Measurements from ENCODE around the genes PEX13, COMMD1 and MDH1.

- PRO-cap: no peak
Observed at GRCh38 chr2:60555815-60556201, 2.4 kb upstream of the BCL11A start.

GRCh38 chr2:60644734-60645415 is 91.4 kb upstream of the BCL11A start:
- PRO-cap: no peak

GRCh38 chr2:60926410-60927587 is 45.4 kb downstream of the REL start:
- PRO-cap: no peak

GRCh38 chr2:61016756-61017782 is at the start of gene PEX13:
Gene PEX13 (plus strand): TSS chr2:61017720.
- PRO-cap: bidirectional peak, plus-strand start at chr2:61017061, minus-strand start at chr2:61016936; bidirectional peak, plus-strand start at chr2:61017720, minus-strand start at chr2:61017431

DNA sequence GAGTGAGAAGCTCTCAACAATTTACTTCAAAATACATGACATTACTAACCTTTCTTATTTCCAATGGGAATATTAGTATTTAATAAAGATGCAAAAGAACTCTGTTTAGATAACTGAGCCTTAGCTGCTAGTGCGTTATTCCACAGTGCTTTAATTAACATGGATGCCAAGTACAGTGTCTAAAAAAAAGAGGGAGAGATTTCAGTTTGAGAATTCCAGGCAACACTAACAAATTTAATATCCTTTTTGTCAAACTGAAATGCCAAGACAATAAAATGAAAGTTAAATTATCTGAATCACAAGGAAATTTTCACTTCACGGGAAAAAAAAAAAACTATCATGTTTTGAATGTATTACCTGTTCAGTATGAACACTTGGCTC is 120.7 kb downstream of the USP34 start:
- PRO-cap: no peak

GRCh38 chr2:61416906-61417594 is 53.8 kb downstream of the USP34 start:
- PRO-cap: no peak

- PRO-cap: no peak
Observed at GRCh38 chr2:61460025-61460669, 10.7 kb downstream of the USP34 start.

- PRO-cap: no peak
Observed at GRCh38 chr2:61660293-61660984, 122.3 kb upstream of the XPO1 start.

DNA sequence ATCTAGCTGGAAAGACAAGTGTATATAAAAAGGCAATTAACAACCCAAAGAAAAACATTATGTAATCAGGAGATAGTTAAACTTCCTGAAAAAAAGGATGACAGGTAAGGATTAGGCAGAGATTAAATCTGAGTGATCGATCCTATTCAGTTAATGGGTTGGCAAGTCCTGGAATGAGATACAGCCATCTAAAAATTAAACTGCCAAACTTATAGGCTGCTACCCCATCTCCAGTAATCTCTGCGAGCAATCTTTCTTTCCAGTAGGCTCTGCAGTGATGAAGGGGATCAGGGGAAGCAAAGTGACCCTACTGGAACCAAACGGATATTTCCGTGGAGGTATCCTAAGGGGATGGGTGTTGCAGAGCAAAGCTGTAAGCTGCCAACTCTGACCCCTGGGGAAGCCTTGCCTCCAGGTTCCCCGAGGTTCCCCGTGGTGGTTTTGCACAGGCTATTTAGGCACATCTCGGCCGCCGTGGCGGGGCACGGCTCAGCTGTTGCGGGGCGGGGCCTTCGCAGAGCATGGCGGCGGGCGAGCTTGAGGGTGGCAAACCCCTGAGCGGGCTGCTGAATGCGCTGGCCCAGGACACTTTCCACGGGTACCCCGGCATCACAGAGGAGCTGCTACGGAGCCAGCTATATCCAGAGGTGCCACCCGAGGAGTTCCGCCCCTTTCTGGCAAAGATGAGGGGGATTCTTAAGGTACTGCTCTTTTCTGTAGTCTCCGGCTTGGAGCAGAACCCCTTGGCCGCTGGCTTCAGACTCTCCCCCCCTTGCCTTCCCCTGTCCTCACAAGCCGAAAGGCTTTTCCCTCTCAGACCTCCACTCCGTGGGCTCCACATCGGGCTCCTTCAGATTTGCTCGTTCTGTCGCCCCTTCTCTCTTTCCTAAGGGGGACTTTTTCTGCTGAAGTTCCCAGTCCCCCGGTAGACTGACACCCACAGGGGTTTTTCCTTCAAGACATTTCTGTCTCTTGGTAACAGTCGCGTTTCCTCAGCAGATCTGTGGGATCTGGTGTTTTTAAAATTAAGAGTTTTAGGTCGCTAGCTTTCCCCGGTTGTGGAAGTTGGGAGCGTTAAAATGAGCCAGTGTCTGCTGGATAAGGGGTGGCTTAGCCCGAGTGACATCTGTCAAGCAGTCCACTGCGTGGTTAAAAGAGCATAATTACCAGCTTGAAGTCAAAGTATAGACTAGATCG is at the start of gene COMMD1:
Gene COMMD1 (plus strand): TSS at position 517 of the 1,197 bp plus-strand sequence.
- PRO-cap: unidirectional peak, plus-strand start at position 517 of the sequence; bidirectional peak, plus-strand start at position 809 of the sequence, minus-strand start at position 752 of the sequence

DNA sequence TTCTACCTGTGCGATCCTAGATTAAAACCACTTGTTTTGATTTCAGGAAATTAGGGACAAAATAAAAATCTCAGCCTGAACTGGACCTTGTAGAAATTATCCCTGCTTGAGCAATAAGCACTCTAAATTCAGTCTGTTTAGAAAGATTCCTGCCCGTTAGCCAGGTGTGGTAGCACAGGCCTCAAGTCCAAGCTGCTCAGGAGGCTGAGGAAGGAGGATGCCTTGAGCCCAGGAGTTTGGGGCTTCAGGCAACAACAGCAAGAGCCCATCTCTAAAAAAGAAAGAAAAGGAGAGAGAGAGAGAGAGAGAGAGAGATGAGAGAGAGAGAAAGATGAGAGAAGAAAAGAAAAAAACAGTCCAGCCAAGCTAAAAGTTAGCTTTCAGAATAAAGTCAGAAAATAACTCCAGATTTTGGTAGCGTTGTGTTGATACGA is 57.1 kb upstream of the B3GNT2 start:
- PRO-cap: no peak

- PRO-cap: no peak
Observed at GRCh38 chr2:62192769-62193199, 3.1 kb upstream of the B3GNT2 start.

GRCh38 chr2:62197304-62197635 is 1.4 kb downstream of the B3GNT2 start:
- PRO-cap: no peak

DNA sequence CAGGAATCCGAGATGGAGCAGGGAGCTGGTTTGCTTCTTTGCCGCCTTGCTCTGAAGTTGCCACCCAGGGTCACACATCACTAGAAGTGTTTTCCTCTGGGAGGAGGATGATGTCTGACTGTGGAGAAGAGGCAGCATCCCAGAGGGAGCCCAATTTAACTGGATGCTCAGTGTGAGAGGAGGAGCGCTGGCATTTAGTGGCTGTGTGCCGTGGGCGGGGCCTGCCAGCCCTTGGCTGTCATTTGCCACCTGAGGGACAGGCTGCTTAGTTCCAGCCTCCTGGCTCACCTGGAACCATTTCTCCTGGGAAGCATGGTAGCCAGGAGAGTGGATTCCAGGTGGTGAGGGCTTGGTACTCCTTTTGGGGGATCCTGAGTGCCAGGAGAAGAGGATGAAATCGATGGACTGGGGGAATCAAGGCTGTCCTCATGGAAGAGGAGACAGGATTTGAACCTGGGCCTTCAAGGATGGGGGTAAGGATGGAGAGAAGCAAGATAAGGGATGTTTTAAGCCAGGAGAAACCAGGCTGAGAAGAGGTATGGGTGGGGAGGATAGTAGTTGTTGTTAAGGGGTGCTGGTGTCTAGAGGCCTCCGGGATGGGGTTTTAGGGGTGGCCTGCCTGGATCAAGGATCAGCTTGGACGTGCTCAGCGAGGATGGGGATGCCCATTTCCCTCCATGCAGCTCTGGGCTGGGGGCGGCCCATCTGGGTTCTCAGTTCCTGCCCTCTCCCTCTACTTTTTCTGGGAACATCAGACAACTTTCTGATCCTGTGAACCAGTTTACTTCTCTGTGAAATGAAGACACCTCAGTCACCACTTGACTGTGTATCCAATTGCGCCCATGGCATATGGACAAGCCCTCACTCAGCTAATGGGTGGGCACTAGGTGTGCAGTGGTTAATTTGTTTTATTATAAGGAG is 9.9 kb downstream of the B3GNT2 start:
- PRO-cap: no peak

- PRO-cap: no peak
Observed at GRCh38 chr2:62213054-62213405, 17.1 kb downstream of the B3GNT2 start.

GRCh38 chr2:62450436-62451447 is 55.3 kb downstream of the TMEM17 start:
- PRO-cap: no peak

DNA sequence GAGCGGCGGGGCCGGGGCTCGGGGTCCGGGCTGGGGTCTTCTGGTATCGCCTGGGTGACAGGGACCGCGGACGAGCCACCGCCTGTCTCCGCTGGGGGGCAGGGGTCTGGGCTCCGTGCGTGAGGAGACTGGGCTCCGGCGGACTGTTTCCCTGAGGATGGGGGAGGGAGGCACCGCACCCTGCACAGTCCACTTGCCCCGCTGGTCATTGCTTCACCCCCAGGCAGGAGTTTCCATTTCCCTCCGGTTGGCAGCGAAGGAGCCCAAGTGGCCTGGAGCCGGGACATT is 509 bp downstream of the EHBP1 start:
- PRO-cap: bidirectional peak, plus-strand start at position 237 of the sequence, minus-strand start at position 108 of the sequence

GRCh38 chr2:62982181-62982811 is 68.3 kb upstream of the OTX1 start:
- PRO-cap: no peak

DNA sequence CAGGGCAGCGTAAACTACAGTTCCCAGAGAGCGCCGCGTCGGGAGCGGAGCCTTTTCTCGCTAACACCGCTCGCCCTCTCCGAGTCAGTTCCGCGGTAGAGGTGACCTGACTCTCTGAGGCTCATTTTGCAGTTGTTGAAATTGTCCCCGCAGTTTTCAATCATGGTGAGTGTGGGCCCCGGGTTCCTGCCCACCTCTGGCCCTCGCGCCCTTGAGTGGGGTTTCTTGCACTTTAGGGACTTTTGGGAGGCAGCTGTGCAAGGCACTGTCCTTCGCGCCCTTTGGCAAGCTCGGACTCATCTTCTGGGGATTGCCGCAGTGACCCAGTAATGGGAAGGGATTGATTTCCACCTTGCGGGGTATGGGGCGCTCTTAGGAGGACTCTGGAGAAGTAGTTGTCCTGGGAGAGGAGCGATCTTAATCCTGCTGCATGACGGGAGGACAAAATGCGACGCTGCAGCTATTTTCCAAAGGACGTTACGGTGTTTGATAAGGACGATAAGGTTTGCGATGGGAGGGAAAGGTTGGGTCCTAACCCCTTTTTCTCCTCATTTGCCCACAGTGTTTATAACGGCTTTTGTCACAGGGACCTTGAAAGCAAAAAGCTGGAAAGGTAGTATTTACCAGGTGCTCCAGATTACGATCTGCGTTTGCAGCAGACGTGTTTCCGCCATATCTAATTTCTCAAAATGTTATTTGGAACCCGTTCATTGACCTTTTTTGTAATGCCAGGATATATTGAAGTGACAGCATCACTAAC is at the start of gene MDH1:
Gene MDH1 (plus strand): TSS at position 82 of the 760 bp plus-strand sequence.
- PRO-cap: bidirectional peak, plus-strand start at position 87 of the sequence, minus-strand start outside the sequence

- PRO-cap: no peak
Observed at GRCh38 chr2:63821992-63822353, 19.7 kb upstream of the UGP2 start.

DNA sequence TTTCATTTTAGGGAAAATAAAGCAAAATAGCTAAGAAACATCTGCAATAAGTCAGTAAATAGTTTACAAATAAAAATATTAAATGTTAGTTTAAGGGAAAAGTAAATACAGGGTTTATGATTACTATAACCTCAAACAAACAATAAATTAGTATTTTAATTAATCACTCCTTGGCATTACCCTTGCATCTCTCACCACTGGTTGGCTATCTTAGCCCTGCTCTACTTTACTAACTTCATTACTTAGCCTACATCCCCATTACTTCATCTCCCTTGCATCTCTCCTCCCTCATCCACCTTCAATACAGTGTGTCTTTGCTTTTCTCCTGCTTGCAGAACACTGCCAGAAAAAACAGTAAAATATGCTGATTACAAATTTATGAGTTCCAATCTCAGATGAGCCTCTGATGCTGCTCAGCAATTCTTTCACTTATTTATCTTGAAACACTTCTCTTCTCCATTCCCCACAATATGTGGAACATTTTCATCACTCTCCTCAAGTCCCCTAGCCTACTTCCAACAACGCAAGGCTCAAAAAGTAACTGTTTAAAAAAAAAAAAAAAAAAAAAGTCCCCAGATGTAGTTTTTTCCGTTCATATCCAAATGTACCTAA is 7.2 kb downstream of the VPS54 start:
- PRO-cap: no peak

Data from progenitor cell of endocrine pancreas (in vitro differentiated cells).